Mesenchymal stem cell of the bone marrow (primary cell): ENCODE measurements around a stretch of chr1.

DNA sequence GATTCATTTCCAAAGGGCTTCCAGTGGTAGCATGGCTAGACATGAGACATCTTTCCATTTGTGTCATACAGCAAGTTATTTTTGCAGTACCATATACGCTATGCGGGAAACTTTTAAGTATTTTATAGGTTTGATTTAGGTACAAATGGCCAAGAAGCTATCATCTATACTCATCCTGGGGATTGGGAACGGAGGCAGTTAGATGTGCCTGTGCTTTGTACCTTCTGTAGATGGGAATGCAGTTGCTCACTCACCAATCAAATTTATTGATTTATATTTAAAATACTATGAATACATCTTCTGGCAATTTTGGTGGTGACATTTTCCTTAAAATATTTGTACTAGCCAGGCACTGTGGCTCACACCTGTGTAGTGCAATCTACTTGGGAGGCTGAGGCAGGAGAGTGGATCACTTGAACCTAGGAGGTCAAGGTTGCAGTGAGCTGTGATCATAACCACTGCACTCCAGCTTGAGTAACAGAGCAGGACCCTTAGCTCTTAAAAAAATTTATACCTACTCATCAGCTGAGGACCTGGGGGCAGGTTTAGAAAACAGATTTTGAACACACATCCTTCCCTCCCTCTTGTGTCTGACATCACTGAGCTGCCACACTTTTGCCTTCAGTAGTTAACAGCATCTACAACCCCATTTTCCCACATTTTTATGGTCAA, 4.8 kb downstream of the ARF1 start:
- CAGE, long polyA plus RNA: no peak

DNA sequence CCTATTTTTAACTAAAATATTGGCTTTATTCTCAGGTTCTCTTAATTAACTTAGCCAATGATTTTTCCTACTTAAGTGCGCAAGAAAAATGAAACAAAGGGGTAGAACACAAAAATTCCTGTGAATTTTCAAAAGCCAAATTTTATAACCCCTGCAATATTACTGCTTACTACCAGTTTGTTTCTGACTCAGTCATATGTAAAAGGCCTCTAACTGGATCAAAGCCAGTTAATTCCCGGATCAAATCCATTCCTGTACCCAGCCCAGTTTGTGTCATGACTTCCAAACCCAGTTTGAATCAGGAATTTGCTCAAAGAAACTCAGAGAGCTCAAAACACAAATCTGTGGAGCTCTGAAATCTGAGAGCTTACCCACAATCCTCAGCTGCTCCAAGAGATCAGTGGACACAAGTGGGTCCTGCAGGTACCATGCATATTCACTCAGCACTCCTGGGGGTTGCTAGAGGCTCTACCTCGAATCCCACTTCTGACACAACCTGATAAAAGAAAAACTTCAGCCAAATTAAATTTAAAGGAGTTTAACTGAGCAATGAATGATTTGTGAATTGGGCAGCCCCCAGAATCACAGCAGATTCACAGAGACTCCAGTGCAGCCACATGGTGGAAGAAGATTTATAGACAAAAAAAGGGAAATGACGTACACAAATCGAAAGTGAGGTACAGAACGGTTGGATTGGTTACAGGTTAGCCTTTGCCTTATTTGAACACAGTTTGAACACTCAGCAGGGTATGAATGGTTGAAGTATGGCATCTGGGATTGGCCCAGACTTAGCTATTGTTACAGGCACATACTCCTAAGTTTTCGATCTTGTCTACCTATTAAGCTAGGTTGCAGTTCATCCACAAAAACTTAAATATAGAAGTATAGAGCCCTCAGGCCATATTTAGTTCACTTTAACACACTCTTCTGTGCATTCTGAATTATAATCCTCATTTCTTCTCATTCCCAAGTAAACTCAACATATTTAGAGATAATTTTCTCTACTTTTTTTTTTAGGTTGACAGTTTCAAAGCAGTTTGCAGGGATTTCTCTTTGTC, 11.9 kb upstream of the MRPL55 start:
- CAGE, long polyA plus RNA: no peak

DNA sequence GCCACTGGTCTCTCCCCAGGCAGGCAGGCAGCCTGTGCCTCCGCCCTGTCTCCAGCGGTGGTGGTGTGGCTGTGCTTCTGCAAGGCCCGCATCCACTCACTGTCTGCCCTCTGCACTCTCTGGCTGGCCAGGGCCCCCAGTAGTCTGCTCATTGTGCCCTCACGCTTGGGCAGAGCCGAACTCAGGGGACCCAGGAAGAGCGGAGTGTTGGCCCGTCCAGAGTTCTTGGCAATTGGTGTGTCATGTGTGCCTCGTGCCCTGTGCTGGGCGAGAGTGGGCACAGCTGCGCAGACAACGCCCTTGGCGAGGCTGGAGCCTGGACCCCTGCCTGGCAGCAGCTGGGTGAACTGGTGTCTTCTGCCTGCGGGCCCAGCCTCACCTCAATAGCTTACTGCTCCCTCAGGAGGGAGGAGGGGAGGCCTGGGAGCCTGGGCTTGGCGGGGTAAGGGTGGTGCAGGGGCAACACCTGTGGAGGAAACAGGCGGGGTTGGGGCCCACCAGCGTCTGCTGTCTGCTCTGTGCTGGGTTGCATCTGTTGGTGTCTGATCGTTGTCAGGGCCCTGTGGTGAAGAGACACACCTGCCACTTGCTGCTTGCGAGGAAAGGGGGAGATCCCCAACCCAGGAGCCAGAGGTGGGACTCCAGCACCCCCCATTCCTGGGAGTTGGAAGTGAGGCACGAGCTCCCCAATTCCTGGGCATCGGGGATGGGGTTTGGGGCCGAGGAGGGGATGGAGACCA, 2.2 kb downstream of the GUK1 start:
- CAGE, long polyA plus RNA: no peak

DNA sequence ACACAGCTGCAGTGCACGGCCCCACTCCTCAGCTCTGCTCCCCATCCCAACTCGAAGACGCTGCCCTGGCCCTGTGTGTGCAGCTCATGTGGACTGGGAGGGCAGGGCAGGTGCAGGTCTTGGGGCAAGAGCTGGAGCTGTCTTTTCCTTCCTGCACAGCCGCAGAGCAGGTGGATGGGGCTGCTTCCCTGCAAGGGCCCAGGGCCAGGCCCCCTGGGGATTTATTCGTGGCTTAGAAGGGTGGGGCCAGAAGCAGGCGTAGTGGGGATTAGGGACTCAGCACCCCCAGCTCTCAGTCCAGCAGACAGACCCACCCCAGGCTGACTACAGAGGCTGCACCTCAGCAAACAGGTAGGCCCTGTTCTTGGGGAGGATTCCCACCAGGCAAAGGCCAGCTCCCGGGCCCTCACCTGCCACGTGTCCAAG, 4.3 kb downstream of the GUK1 start:
- CAGE, long polyA plus RNA: no peak

GRCh38 chr1:228219257-228219623, 11.4 kb downstream of the OBSCN start:
- CAGE, long polyA plus RNA: no peak

DNA sequence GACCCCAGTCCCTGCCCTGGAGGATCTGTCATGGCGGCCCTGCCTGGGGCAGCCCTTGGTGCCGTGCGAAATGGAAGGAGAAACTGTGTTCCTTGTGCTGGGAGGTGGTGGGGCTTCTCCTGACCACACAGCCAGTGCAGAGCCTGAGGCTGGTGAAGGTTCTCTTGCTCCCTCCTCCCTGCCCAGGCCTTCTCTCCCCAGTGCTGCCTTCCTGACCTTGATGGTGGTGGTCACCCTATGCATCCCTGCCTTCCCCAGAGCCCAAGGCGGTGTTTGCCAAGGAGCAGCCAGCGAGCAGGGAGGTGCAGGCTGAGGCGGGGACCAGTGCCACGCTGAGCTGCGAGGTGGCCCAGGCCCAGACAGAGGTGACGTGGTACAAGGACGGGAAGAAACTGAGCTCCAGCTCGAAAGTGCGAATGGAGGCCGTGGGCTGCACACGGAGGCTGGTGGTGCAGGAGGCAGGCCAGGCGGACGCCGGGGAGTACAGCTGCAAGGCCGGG, 56.1 kb downstream of the OBSCN start:
- CAGE, long polyA plus RNA: no peak

GRCh38 chr1:228288637-228288991, 80.8 kb downstream of the OBSCN start:
- CAGE, long polyA plus RNA: no peak

- CAGE, long polyA plus RNA: no peak
These were observed 46.5 kb downstream of the TRIM11 start for GRCh38 chr1:228360020-228360572.

DNA sequence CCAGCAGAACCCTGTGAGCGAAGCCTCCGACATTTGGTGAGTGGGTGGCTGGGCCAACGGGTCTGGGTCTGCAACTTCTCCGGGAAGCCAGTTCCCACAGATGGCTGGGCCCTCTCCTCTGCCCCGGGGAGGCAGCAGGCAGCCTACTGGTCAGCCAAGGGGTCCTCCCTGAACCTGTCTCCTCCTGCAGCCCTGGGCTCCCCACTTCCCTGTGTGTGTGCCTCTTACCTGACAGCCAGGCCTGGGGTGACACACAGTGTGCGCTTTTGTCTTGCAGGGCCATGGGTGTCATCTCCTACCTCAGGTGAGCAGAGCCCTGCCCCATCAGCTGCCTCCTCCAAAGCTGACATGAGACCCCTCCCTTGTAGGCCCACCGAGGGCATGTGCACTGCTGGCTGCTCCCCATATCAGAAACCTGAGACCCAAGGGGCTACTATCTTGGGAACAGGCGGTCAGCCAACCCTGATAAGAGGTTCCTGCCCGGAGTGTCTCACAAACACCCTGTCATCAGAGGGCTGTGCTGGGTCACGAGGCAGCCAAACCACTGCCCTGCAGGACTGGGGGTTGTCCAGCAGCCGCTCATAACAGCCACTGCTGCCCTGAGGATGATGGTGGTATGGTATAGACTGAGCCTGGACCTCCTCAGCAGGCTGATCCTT, 37.6 kb downstream of the TRIM11 start:
- CAGE, long polyA plus RNA: no peak

- CAGE, long polyA plus RNA: no peak
These were observed 7.9 kb upstream of the RNF187 start for GRCh38 chr1:228479263-228479696.

GRCh38 chr1:228500847-228501623, 13.9 kb downstream of the RNF187 start:
- CAGE, long polyA plus RNA: no peak

- CAGE, long polyA plus RNA: no peak
These were observed 13.9 kb upstream of the RHOU start for GRCh38 chr1:228721325-228721773.

GRCh38 chr1:228768009-228768561, 32.8 kb downstream of the RHOU start:
- CAGE, long polyA plus RNA: no peak

DNA sequence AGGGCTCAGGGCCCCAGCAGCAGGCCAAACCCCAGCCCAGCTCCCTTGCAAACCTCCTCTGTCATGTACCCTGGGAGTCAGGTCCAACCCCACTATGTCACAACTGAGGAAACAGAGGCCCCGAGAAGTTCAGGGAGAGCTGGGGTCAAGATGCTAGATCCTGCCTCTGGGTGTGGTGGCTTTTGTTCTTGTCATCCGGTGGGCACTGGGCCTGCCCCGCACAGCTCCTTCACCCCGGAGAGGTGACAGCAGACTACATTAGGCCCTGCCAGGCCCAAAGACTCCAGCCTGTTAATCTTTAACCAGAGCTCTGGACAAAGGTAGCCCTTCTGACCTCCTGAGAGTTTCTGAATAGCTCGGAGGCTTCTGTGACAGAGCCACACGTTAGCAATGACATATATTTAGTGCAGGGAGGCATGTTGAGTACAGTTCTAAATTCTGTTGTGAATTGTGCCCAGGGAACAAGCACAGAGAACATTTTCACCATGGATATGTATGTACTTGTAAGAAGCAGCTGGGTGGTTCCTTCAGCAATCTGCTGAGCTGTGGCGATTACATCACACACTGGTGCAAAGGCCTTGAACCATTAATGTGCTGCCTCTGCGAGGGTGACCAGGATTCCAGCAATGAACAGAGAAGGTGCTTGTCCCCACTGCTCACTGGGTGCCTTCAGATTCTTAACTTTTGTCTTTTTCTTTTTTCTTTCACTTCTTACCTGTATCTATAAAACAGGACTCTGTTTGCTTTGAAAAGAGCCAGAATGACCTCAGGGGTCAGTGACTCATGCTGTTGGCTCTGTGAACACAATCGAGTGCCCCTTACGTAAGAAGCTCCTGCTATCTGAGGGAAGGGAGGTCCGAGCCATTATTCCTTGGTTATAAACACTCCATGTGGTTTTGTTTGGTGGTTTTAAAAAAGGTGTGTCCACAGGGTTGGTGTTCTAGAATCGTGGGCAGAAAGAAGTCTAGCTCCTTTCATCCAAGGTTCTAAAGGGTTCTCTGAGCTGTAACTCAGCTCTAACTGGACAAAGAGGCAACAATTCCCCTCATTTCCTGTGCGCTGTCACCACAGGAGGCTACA, 102.9 kb downstream of the RHOU start:
- CAGE, long polyA plus RNA: no peak

DNA sequence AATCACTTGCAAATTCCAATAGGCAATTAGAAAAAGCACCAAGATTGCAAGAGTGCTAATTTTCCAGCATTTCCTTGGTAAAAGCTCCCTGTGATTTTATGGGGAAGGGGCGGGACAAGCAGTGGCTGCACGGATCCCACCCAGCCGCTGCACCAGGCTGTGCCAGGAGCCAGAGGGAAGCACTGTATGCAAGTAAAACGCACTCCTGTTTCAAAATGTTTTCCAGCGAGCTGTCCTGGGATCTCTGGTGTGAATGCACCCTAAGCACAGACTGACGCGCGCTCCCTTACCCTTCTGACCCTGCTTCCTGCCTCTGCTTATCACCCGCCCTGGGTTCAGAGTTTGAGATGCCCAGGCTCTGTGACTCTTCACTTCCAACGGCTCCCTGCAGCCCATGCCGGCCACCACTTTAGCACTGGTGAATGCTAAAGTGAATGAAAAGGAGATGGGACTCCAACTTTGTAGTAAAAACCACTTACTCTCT, 131.2 kb downstream of the RHOU start:
- CAGE, long polyA plus RNA: no peak

GRCh38 chr1:228937985-228939116, 203.1 kb downstream of the RHOU start:
- CAGE, long polyA plus RNA: no peak

GRCh38 chr1:229019351-229020328, 251.3 kb upstream of the RAB4A start:
- CAGE, long polyA plus RNA: no peak

DNA sequence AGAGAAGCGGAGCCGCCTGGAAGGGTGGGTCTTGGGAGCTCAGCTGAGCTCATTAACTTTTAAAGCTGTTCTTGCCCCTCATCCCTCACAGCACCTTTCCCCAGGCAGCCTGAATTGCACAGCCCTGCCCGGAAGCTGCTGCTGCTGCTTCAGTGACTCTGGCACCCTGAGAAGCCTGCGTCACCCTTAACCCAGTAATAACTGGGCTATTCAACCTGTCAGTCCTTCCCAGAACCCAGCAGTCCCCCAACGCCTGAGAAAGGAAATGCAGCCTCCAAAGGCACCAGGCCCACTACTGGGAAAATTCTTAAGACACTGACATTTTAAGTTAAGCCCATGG, 162.0 kb upstream of the RAB4A start:
- CAGE, long polyA plus RNA: no peak

DNA sequence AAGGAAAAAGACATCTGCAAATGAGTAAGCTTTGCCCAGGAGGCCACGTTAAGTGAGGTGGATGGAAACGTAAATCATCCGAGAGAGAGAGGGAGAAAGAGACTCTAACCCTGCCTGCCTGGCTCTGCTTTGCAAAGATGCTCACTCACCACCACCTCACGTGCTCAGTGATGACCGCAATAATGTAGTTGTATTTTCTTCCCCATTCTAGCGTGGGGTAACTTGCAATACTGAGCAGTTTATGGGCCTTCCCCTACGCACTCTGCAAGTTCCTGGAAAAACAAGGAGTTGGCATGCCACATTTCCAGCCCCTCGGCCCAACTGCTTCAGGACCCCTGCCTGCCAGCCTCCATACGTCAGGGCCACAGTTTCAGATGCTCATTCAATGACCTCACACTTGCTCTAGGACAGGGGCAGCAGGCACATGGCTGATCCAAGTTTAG, 112.6 kb upstream of the RAB4A start:
- CAGE, long polyA plus RNA: no peak

DNA sequence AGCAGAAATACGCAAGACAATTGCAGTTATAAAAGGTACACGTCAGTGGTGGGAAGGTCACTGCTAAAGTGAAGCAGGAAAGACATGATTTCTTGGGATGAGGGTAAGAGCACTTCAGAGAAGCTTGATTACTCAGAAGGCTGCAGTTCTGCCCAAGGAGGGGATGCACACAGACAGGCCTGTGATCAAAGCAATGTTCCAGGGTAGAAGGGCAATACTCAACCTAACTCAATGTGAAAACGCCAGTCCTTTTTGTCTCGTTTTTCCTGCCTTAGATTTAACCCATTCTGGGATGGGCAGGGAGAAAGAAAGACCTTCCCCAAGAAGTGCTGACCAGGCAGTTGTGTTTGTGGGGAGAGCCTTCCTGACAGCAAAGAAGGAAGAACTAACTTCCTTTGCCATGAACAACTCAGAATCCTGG, 112.1 kb upstream of the RAB4A start:
- CAGE, long polyA plus RNA: no peak